Right common carotid artery plus branches (tissue), 1 donor: Measurements from ENCODE around the gene CAV3.

GRCh38 chr3:2870542-2871107, 239.5 kb downstream of the IL5RA start:
- PRO-cap = no peak

DNA sequence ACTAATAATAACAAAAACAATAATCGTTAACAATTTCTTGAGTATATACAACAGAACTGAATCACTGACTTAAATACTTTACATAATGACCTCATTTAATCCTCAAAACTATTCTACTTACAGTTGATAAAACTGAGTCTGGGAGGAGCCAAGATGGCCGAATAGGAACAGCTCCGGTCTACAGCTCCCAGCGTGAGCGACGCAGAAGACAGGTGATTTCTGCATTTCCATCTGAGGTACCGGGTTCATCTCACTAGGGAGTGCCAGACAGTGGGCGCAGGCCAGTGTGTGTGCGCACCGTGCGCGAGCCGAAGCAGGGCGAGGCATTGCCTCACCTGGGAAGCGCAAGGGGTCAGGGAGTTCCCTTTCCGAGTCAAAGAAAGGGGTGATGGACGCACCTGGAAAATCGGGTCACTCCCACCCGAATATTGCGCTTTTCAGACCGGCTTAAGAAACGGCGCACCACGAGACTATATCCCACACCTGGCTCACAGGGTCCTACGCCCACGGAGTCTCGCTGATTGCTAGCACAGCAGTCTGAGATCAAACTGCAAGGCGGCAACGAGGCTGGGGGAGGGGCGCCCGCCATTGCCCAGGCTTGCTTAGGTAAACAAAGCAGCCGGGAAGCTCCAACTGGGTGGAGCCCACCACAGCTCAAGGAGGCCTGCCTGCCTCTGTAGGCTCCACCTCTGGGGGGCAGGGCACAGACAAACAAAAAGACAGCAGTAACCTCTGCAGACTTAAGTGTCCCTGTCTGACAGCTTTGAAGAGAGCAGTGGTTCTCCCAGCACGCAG, 163.9 kb downstream of the LRRN1 start:
- PRO-cap = no peak

GRCh38 chr3:4717322-4717862, 224.2 kb downstream of the ITPR1 start:
- PRO-cap = no peak

DNA sequence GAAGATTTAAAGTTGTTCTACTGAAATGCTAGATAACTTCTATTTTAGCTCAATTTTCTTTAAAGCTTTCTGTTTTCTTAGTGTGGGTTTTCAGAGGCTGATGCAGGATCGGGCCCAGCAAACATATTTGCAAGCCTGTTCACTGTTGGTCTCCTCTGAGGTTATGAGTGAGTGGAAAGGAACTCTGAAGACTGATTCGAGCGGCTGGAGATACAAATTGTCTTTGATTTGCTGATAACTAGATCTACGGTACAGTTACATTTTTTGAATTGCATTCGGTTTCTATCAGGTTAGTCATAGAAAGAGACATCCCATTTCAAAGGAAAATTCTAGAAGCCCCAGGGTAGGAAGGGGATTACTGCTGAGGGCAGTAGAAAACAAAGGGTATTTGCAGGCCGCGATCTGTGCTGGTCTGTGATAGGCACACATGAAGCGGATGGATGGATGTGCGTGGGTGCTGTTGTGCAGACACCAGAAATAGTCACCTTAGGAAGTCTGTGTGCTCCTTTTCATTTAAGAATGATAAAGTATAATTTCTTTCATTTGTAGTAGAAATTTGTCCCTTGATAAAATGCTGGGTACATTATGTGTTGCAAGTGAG, 228.4 kb downstream of the ITPR1 start:
- PRO-cap = no peak

GRCh38 chr3:4723938-4724855, 231.0 kb downstream of the ITPR1 start:
- PRO-cap = no peak

GRCh38 chr3:4742279-4742698, 236.9 kb upstream of the BHLHE40 start:
- PRO-cap = no peak

- PRO-cap = no peak
Measured at GRCh38 chr3:4749377-4750031, 229.7 kb upstream of the BHLHE40 start.

DNA sequence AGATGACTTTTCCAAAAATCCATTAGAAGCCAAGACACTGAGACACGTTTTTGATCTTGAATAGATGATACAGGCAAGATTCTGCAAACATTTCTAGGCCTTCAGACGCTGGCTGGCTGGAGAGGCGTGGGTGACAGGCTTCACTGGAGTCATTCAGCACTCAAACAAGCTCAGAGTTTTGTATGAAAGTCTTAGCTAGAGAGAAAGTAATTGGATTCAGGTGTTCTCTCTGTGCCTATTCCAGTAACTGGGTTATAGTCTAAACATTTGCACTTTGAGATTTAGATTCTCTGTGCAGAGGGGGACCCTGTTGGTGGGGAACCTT, 147.7 kb upstream of the BHLHE40 start:
- PRO-cap = no peak

GRCh38 chr3:4994758-4995353, 15.6 kb downstream of the BHLHE40 start:
- PRO-cap = unidirectional peak, minus-strand start at chr3:4995124

DNA sequence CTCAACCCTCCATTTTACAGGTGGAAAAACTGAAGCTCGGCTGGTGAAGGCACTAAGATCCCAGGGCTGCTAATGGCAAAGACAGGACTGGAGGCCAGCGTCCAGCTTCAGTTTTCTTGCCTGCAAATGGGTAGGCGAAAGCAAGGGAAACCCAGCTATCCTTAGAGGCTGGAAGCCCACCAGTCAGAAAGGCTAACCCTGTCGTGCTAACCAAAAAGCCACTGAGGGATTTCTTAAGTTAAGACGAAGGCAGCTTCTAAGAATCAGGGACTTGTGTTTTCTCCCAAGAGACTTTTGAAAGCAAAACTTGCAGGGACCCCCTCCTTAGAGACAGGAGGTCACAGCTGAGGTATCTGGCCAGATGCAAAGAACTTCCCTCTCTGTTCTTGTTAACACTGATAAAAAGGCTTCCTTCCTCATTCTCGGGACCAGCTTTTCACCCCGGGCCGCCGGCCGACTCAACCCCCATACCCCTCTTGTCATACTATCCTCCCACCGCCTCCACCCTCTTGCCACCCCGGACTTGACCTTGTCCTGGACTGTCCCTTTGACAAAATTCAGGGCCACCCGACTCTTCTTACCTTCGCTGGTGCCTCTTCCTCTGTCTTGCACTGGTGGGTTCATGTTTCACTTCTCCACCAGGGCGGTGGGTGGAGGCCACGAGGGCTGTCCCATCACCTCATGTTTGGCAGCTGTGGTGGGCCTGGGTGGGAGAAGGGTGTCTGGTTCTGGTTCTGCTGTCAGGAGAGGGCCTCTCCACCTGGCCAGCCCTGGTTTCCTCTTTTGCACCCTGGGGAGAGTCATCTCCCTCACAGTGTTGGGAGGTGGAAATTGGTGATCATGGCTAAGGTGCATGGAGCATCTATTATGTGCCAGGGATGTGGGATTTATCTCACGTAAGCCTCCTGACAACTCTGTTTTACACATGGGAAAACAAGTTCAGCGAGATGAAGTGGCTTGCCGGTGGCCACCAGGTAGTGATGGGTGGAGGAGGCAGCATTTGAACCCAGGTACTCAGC, 32.4 kb downstream of the BHLHE40 start:
- PRO-cap = no peak

DNA sequence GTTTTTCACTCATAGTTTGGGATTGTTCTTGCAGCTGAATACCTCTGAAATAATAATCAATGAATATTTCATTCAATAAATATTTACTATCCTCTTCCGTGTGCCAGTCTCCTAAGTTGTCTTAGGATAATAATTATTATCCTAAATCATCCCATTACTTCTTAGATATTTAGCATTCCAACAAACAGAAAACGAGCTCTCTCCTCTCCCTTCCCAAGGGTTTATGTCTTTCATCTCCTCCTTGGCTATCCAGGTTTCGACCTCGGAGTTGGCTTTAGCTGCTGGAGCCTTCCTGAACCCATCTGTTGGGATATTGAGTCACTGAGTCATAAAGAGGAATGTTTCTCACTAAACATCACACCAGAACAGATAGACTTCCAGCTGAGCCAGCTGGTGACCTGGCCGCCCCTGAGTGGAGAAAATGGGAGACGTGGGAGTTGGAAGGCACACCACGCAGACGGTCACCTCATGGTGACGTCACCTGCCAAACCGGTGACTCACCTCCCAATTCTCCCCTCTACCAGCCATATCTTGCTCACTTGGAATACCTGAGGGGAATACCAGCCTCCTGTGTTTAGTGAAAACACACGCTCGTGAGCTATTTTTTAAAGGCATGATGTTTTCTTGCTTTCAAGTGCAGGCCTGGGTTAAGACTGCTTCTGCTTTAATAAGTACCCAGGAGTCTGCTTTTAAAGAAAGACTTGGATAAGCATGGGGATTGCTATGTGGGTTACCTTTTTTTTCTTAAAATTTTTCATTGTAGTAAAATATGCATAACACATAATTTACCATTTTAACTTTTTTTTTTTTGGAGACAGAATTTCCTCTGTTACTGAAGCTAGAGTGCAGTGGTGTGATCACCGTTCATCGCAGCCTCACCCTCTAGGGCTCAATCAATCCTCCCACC, 44.1 kb downstream of the BHLHE40 start:
- PRO-cap = no peak

- PRO-cap = no peak
Measured at GRCh38 chr3:5188958-5189219, 1.4 kb downstream of the EDEM1 start.

GRCh38 chr3:8460923-8461509, 40.6 kb upstream of the LMCD1 start:
- PRO-cap = no peak

DNA sequence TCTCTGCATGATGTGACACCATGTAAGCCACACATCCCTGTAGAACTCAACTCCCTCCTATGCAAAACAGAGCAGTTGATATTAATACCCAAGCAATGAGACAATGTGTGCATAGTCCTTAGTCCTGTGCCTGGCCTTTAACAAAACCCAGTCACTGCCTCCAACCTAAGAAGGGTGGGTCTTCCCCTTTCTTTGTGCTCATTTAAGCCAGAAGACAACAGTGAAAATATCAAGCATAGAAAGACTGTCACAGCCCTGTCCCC, 6.1 kb downstream of the SSUH2 start:
- PRO-cap = no peak

DNA sequence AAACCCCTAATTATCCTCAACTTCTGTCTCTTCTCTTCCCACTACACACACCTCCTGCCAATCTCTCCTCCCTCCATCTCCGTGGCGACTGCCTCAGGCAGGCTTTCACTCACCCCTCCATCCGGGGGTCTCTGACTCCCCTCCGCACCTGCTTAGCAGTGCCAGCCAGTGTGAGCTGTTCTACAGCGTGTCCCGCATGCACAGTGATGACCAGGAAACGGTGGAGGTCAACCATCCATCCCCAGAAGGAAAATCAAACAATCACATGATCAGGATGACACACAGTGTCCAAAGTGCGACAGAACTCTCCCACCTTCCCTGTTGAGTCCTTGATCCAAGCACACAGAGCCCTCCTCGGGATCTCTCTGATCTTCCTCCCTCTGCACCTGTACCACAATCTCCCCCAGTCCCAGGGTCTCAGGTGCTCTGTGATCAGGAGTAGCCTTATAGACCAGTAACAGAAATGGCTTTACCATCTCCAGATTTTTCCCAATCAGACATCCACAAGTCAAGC, 7.3 kb upstream of the SSUH2 start:
- PRO-cap = no peak

DNA sequence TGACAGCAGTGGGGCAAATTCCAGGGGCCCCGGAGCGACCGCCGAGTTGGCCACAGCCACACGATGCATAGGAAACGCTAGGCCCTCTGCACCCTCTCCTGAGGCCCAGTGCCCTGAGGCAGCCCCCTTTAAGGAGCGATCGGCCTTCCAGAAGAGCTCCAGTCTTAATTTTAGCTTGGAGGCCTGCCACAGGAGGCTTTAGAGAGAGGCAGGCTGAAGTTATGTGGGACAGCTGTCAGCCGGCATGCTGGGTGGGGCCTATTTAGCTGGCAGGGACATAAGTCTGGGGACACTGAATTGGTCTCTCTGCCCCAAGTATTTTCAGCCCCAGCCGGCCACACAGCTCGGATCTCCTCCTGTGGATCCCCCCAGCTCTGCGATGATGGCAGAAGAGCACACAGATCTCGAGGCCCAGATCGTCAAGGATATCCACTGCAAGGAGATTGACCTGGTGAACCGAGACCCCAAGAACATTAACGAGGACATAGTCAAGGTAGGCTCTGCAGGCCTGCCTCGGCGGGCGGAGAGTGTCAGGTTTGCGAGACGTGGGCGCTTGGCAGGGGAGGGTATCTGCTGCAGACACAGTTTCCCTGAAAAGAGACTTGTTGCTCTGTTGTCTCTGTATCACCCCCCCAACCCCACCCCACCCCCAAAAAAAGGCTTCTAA, at the start of gene CAV3:
Gene CAV3 (plus strand): TSS at position 305 of the 667 bp plus-strand sequence.
- PRO-cap = no peak

DNA sequence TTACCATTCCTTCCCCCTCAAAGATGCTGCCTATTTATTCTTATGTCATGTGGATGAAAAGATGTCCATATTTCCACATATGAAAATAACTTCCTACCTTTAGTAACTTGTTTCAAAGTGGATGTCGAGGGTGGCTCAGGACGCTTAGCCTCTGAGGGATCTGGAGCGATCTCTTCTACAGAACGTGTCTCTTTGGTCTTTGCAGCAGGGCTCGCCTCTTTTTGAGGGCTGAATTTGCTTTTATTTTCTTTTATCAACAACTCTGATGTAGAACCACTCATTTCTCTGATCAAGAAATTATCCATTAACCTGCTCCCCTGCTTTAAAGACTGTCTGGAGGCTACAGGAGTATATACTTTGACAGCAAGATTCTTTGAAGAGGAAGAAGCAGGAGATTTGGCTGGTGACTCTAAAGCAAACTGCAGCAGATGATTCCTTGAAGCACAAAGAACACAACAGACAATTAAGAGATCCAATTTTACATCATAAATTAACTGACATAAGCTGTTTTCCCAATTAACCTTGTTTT, 21.8 kb downstream of the RAD18 start:
- PRO-cap = no peak

DNA sequence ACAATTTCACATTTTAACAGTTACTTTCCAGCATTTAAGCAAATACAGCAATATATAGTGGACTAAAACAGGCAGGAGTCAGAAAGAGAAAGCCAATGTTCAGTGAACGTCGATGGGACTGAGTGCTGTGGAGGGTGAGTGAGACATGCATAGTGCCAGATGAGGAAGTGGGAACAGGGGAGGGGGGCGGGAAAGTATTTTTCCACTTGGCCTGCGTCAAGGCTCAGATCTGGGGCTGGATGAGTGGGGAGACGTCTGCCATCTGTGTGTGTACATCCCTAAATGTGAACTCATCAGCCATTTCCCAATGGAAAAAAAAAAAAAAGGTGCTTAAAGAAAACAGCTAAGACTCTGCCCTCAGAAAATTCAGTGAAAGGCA, 19.2 kb upstream of the RAD18 start:
- PRO-cap = no peak

GRCh38 chr3:9226350-9226684, 23.1 kb downstream of the SRGAP3 start:
- PRO-cap = no peak

GRCh38 chr3:9351698-9352313, 11.0 kb upstream of the THUMPD3 start:
- PRO-cap = no peak